Trachea (tissue), 1 donor: Measurements from ENCODE around the gene FAS.

GRCh38 chr10:88091334-88092238 is 228.2 kb downstream of the PTEN start:
- PRO-cap = no peak

DNA sequence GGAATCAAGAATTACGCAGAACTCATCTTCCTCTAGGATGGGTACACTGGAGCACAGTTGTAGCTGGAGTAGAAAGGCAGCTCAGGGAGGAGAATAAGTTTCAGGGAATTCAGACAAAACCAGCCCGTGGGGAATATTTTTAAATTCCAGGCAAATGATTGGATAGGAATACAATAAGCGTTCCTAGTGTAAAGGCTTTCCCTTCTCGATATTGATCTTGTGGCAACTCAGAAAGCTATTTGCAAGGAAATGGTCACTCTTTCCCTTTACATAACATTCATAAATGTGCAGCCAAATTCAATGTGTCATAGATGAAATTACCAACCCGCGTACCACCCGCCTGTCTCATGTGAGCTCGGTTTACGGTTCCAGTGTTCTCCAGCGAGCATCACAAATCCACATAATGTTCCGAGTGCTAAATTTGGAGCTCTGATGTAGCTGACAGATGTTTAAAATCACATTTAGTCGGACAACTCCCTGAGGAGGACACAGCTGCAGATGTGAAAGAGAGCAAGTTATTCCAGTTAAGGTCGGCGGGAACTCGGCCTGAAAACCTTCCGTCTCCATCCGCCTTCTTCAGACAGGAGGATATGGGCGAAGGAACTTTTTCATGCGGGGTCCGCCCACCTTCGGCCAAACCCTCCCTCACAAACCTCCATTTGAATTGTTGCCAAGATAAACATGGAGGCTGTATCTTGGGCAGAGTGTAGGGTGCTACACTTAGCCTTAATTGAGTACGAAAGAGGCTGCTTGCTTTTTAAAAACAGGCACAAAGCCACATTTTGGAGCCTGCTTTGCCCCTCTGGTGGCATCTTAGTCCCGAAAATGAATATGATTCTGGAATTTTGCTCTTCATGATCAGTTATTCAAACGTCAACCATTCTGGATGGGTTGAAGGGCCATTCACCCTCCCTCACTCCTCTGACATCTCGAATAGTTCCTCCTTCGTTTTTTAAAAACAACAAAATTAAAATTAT is 326.9 kb downstream of the RNLS start:
- PRO-cap = no peak

- PRO-cap = no peak
These were observed 32.3 kb downstream of the STAMBPL1 start for GRCh38 chr10:88912260-88912792.

GRCh38 chr10:88943948-88944495 is 8.6 kb downstream of the ACTA2 start:
- PRO-cap = no peak

DNA sequence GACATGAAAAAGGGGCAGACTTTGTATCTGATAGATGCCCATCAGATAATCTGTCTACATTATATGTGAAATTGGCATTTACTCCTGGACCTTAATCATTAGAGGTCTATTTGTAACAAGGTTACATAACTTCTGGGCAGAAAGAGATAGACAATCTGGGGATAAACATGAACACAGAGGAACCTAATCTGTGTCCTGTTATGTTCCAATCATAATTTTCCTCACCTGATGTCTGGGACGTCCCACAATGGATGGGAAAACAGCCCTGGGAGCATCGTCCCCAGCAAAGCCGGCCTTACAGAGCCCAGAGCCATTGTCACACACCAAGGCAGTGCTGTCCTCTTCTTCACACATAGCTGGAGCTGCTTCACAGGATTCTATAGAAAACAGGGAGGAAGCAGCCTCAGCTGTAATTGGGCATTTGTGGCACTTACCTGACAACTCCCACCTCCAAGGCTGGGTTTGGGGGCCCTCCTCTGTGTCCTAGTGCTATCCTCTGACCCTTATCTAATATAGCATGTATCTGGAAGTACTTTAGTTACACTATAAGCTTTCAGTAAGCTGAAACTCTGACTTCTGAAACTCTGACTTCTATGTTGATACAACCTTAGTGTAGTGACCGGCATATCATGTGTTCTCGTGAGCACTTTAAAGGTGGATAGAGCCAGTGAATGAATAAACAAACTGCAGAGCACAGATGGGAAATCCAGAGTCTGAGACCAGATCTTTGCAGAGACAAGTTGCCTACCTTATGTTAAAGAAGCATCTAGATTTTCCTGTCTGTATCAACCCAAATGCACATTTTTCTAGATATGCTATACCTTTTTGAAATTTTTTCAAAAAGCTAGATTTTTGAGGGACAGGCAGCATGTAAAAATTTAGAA is 3.8 kb downstream of the ACTA2 start:
- PRO-cap = no peak

DNA sequence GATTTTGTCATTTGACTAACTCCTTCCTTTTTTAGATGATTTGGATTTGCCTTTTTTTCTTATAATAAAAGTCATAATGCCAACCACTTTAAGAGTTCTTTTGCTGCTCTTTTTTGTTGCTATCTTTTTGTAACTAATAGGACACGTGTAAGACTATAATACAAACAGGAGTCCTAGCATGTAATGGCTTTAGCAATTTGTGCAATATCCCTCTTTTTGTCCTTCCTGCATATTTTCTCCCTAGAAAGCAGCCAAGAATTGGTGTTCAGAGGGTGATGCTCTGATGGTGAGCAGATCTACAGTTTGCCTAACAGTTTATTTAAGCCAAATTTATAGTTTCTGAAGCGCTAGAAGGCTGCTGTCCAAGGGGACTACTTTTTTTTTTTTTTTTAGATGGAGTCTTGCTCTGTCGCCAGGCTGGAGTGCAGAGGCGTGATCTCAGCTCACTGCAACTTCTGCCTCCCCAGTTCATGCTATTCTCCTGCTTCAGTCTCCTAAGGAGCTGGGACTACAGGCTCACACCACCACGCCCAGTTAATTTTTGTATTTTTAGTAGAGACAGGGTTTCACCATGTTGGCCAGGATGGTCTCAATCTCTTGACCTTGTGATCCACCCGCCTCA is 18.9 kb upstream of the FAS start:
- PRO-cap = no peak

- PRO-cap = bidirectional peak, plus-strand start at chr10:88981046, minus-strand start at chr10:88980874
These were observed 9.8 kb upstream of the FAS start for GRCh38 chr10:88980675-88981284.

- PRO-cap = bidirectional peak, plus-strand start at chr10:88990637, minus-strand start at chr10:88990523; bidirectional peak, plus-strand start at chr10:88990680, minus-strand start at chr10:88990664
These were observed at the start of gene FAS for GRCh38 chr10:88990411-88991078. TSS of gene FAS (plus strand) at chr10:88990798.

- PRO-cap = unidirectional peak, minus-strand start at chr10:89087213
These were observed 96.1 kb downstream of the FAS start for GRCh38 chr10:89086409-89087344.

- PRO-cap = bidirectional peak, plus-strand start at chr10:89284309, minus-strand start at chr10:89284083
These were observed 17.7 kb upstream of the IFIT2 start for GRCh38 chr10:89284001-89284693.

DNA sequence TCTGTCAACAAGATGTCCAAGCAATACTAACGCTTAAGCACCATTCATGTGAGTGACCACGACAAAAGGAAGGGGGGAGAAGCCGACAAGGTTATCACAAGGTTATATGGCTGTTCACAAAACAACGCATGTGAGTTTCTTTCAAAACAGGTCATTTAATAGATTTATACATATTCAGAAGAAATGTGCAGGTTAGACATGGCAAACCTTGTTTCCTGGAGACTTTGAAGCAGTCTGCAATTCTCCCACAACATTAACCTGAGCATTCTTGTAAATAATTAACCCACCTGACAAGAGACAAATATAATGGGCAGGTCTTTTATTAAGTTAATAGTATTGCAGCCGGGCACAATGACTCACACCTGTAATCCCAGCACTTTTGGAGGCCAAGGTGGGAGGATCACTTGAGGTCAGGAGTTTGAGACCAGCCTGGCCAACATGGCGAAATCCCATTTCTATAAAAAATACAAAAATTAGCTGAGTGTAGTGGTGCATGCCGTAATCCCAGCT is 54.2 kb downstream of the IFIT5 start:
- PRO-cap = no peak

GRCh38 chr10:89475261-89476125 is 59.9 kb downstream of the SLC16A12 start:
- PRO-cap = no peak

DNA sequence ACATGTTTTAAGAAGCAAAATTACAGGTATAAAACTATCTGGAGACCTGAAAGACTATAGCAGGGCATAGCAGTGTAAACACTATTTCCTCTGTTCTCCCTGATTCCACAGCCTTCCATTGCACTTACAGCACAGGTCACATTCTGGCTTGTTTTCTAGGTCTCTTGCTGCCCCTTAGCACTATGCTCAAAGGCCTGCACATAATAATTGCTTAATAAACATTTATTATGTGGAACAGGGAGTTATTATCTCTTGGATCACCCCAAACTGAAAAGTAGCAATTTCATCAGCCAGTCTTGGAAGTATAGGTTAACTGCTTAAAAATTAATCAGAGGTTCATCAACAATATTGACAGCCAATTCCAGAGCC is 43.3 kb downstream of the PANK1 start:
- PRO-cap = no peak

- PRO-cap = no peak
These were observed 42.1 kb downstream of the PANK1 start for GRCh38 chr10:89602840-89603478.

DNA sequence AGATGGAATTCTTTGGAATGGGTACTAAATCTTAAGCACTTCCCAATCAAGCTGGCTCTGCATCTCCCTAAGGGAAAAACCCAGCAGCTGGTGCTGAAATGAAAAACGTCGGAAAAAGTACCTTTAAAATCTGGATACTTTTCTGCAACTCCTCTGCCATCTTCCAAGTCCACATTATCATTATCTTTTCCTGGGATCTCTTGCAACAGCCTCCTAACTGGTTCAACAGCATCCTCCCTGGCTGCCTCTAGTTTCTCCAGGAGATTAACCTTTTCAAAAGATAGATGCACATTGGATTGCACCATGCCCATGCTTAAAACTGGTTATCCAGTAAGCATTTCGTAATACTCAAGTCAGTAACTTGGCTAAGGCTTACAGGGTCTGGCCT is 2.0 kb upstream of the KIF20B start:
- PRO-cap = no peak

DNA sequence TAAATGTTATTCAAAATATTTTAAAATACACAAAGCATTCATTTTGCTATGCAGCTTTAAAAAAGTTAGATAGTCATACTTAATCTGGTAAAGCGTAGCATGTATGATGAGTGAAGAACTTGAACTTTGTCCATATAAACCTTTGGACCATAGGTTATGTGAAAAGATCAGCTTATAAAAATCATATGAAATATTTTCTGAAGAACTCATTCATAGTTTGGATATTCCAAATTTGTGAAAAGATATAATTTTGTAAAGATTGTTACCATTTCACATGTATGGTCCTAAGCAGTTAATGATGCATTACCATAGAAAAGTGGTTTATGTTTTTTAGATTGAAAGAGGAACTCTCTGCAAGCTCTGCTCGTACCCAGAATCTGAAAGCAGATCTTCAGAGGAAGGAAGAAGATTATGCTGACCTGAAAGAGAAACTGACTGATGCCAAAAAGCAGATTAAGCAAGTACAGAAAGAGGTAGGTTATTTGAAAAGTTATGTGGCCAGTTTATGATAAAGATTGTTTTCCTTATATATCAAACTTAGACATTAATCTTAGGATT is 37.3 kb downstream of the KIF20B start:
- PRO-cap = no peak

GRCh38 chr10:89752299-89752817 is 51.0 kb downstream of the KIF20B start:
- PRO-cap = no peak

GRCh38 chr10:90918348-90918660 is 2.6 kb downstream of the ANKRD1 start:
- PRO-cap = no peak

DNA sequence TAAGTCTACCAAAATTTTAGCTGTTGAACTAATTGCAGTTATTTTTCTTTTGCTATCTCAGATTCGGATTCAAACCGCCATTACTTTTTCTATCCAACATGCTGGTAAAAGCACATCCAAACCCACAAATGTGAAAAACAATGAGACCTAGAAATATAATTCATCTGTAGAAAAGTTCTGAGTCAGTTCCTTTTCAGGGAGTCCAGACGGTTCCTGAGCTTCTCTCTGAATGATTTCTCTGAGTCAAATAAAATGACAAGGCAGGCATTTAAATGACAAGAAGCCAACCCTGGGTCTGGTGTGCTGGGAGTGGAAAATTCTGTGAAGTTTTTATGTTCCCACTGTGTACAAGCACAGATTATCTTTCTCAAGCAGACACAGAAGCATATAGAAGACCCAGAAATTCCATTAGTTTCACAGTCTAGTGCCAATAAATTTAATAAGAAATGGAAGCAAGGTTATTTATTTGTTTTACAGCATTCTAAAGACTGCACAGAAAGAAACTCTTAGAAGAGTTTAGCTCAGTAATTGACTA is 96.3 kb upstream of the ANKRD1 start:
- PRO-cap = no peak

DNA sequence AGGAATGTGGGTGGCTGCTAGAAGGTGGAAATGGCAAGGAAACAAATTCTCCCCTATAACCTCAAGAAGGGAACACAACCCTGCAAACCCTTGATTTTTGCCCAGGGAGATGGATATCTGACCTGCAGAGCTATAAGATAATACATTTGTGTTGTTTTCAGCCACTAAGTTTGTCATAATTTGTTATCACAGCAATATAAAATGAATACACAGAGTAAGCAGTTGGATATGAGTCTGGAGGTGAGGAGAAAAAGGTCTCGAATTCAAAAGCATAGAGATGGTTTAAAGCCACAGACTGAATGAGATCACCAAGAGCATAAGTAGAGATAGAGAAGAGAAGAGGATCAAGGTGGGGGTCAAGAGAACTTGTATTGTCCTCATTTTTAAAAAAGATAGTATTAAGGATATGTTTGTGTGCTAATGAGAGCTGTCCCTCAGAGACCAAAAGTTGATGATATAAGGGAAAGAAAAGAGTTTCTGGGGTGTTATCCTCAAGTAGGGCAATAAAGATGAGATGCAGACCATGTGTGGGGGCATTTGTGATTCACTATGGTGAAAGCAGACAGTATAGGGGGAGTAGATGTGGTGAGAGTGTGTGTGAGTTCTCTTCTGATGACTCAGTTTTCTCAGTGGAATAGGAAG is 25.9 kb upstream of the PCGF5 start:
- PRO-cap = no peak